ENCODE measurements around the genes PHF24, FANCG and NPR2.

DNA sequence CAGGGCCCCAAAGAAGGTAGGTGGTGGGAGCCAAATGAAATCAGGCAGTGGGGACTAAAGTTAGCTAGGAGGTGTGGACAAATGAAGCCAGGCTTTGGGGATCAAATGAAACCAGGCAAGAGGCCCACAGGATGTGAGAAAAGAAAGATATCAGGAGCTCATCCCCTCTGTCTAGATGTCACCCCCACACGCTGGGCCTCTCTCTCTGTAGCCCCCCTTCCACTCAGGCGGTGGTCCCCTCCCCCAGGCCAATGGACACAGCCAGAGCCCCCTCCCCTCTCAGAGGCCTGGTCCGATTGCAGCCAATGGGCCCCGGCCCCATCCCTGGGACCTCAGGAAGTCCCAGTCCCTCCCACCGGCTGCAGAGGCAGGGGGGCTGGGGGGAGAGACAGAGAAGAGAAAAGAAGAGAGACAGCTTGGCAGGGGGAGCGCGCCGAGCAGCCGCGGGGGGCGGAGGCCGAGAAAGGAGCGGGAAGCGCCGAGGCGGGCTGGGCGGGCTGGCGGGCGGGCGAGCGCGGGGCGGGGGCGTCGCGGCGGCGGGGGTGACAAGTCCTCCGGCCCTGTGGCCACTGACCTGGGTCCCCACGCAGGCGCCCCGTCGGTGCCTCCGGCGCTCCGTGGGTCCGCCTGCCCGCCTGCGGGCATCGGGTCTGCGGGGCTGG is 12.0 kb downstream of the CNTFR start:
- RAMPAGE, long total RNA, result no peak
- RRBS, result 5% methylated on average over 13 of the region's 41 CpGs

DNA sequence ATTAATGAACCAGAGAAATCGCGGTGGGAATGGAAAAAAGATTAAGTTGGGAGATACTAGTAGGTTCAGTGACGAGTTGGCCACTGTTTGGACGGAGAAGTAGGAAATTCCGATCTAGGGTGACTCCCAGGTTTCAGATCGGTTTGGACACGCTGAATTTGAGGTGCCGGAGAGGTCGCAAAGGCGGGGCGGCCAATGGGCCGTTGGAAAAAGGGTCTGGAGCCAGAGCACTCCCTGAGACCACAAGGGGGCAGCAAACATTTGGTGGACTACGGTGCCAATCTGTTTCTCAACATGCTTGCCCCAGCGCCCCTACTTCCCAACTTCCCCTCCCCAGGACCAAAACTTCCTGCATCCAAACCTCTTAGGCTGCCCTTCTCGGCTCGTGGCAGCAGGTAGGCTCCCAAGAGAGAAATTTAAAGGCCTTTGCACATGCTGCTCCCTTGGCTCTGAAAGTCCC is 872 bp upstream of the RPP25L start:
- RAMPAGE, long total RNA, result no peak
- RRBS, result no CpG with 5 or more reads among the region's 16 CpGs

DNA sequence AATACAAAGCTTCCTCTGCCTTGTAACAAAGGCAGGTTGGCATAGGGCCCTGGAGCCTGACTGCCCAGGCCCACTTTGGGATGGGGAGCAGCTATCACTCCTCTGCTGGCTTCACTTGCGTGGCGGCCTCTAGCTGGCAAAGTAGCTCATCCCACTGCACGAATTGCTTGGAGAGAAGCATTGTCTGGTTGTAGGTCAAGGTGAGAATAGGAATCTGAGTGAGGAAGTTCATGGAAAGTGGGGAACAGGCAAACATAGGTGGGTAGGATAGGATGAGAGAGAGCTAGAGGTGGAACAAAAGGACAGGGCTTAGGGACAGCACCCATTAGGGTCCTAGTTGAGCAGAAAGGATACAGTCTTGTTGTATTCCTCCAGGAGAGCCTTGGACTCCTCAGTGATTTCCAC is 1.8 kb upstream of the RPP25L start:
- RAMPAGE, long total RNA, result no peak
- RRBS, result no CpG with 5 or more reads among the region's 3 CpGs

GRCh38 chr9:34644691-34645205 is 1.7 kb upstream of the GALT start:
- RAMPAGE, long total RNA, result no peak
- RRBS, result no CpG with 5 or more reads among the region's 1 CpG

DNA sequence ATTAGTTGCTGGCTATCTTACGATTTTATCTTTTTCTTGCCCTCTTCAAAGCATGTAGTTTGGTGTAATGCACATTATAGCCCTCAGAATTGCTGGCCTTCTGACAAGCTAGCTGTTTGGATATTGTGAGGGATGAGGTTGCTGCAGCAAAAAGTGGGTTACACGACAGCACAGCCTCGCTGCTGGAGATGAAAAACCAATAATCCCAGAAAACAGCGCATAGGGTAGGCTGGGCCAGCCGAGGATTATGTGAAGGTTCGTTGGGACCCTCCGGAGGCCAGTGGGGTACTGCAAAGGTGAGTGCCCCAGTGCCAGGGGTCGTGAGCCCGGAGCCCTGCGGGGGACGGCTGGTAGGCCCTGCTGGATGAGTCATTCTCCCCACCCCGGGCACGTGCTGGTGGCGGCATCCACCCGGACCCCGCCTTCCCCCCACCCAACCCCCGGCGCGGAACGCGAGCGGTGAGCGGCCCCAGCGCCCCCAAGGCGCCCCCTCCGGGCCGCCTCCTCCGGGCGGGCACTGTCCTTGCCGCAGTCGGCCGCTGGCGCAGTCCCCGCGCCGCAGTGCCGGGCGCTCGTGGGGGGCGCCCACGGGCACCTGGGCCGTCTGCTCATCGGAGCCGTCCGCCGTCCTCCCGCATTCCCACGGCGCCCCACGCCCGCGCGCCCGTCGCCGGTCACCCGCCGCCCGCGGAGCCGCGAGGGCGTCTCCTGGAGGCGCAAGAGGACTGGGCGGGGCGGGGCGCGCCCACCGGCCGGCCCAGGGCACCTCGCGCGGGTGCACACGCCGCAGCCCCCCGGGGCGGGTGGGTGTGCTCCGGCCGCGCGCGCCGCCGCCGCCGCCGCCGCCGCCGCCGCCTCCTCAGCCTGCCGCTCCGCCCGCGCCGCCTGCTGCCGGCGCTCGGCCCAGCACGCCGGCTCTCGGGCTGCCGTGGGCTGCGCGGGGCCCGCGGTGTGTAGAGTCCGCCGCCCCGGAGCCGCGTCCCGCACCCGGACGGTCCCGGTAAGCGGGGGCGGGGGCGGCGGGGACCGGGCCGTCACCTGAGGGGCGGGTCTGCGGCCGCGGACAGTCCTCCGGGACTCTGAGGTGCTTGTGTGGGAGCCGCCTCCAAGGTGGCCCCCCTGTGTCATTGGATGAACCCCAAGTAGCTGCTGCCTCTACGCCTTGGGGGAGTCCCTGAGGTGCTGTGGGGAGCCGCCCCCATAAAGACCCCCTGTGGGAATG is at the start of gene PHF24:
Gene PHF24 (plus strand): TSS at position 884 of the 1,222 bp plus-strand sequence.
- RAMPAGE, long total RNA, result no peak
- RRBS, result 2% methylated on average over 73 of the region's 130 CpGs

- RAMPAGE, long total RNA, result no peak
- RRBS, result no CpG with 5 or more reads among the region's 19 CpGs
Observed at GRCh38 chr9:34991015-34992231, 1.9 kb downstream of the DNAJB5 start.

GRCh38 chr9:34996669-34997336 is 7.3 kb downstream of the DNAJB5 start:
- RAMPAGE, long total RNA, result no peak
- RRBS, result no CpG with 5 or more reads among the region's 18 CpGs

GRCh38 chr9:35044496-35044821 is 2.4 kb downstream of the C9orf131 start:
- RAMPAGE, long total RNA, result no peak
- RRBS, result no CpG with 5 or more reads among the region's 3 CpGs

GRCh38 chr9:35079403-35080308 is at the start of gene FANCG:
Gene FANCG (minus strand): TSS chr9:35079942.
- RAMPAGE, long total RNA, result no peak
- RRBS, result under 1% methylated on average over 9 of the region's 68 CpGs

DNA sequence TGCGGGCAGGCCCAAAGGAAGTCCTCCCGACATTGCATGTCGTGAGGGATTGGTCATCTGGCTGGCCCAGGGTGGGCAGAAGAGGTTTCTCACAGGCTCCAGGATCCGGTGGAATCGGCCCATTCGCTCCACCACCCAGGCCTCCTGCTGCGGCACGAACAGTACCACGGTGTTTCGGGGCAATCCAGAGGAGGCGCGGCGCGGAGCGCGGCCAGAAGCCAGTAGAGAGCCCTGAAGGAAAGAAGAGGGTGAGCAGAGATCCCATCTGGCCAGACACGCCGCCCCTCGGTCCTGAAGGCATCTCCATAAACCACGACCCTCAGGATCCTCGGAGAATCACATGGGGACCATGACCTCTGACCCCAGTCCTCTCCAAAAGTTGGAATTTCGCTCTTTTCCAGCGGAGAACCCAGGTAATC is 329 bp downstream of the STOML2 start:
- RAMPAGE, long total RNA, result no peak
- RRBS, result no CpG with 5 or more reads among the region's 23 CpGs

DNA sequence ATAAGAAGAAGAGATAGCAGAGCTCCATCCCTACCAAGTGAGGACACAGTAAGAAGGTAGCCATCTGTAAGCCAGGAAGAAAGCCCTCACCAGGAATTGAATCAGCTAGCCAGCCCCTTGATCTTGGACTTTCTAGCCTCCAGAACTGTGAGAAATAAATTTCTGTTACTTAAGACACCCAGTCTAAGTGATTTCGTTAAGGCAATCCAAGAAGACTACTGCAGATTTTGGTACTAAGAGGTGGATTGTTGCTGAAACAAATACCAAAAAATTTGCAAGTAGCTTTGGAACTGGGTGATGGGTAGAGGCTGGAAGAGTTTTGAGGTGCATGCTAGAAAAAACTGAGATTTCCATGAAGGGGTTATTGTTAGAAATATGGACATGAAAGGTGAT is 102.0 kb downstream of the UNC13B start:
- RAMPAGE, long total RNA, result no peak
- RRBS, result no CpG with 5 or more reads among the region's 1 CpG

DNA sequence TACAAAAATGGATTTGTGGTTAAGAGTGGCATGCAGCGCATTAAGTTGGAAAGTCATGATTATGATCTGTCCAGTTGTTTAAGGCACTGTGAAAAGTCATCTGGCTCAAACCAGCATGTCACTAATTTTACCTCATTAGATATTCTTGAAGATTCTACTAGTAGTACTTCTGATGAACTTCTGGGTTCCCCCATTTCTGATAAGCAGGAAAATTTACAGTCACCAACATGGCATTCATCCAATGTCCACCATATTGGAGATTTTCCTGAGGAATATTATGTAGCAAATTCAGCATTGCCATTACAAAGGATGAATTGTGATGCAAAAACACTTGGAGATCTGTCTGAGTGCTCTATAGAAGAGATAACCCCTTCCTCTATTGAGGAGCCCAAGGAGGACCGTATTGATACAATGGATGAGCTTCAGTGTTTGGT is 138.6 kb downstream of the UNC13B start:
- RAMPAGE, long total RNA, result no peak
- RRBS, result no CpG with 5 or more reads among the region's 2 CpGs

DNA sequence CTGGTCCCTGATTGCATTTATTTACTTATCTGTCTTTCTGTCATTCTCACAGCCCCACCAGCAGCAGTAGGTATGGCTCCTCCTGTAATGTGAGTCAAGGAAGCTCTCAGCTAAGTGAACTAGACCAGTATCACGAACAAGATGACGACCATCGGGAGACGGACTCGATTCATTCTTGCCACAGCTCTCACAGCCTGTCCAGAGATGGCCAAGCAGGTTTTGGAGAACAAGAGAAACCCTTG is 148.5 kb downstream of the UNC13B start:
- RAMPAGE, long total RNA, result no peak
- RRBS, result no CpG with 5 or more reads among the region's 5 CpGs

- RAMPAGE, long total RNA, result no peak
- RRBS, result 1% methylated on average over 20 of the region's 42 CpGs
Observed at GRCh38 chr9:35605676-35606470, 811 bp downstream of the TESK1 start.

DNA sequence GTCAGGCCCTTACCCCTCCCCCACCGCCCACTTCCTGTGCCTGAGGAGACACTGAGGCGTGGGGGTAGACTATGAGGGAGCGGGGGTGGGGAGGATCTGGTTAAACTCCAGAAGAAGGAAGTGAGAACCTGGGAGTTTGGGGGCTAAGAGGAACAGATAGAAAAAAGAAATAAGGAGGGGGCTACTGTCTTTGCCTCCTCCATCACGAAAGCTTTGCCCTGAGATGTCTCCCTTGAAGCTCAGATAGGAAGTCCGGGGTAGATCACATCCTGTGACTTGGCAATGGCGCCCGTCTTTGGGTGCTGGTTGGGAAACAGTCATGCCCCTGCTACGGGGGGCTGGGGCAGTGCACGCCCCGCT is 1.3 kb downstream of the SIT1 start:
- RAMPAGE, long total RNA, result no peak
- RRBS, result no CpG with 5 or more reads among the region's 10 CpGs

DNA sequence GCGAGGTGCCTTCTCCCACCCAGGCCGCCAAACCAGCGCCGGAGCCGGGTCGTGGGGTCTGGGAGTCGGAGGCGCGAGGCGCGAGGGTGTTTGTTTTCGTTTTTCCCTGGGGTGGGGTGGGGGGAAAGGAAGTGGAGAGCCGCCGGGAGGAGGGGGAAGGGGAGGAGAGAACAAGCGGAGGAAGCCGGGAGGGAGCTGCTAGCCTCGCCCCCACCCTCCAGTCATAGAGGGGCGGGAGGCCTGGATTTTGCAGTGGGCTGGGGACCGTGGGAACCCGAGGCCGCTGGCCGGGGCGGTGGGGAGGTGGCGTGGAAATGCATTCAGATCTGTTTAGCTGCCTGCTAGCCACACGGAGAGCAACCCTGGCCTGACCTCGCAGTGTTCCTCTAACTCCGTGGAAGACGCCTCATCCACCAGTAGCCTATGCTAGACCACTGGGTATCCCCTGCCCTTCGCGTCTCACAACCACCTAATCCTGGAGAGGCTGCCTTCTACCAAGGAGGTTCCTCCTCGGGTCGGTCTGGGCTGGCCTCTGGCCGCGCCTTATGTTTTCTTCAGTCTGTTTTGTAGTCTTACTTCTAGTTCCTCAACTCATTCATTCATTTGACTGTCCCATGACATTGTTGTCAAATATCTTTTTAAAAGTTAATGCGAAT is 1.4 kb upstream of the TPM2 start:
- RAMPAGE, long total RNA, result no peak
- RRBS, result 3% methylated on average over 18 of the region's 35 CpGs

DNA sequence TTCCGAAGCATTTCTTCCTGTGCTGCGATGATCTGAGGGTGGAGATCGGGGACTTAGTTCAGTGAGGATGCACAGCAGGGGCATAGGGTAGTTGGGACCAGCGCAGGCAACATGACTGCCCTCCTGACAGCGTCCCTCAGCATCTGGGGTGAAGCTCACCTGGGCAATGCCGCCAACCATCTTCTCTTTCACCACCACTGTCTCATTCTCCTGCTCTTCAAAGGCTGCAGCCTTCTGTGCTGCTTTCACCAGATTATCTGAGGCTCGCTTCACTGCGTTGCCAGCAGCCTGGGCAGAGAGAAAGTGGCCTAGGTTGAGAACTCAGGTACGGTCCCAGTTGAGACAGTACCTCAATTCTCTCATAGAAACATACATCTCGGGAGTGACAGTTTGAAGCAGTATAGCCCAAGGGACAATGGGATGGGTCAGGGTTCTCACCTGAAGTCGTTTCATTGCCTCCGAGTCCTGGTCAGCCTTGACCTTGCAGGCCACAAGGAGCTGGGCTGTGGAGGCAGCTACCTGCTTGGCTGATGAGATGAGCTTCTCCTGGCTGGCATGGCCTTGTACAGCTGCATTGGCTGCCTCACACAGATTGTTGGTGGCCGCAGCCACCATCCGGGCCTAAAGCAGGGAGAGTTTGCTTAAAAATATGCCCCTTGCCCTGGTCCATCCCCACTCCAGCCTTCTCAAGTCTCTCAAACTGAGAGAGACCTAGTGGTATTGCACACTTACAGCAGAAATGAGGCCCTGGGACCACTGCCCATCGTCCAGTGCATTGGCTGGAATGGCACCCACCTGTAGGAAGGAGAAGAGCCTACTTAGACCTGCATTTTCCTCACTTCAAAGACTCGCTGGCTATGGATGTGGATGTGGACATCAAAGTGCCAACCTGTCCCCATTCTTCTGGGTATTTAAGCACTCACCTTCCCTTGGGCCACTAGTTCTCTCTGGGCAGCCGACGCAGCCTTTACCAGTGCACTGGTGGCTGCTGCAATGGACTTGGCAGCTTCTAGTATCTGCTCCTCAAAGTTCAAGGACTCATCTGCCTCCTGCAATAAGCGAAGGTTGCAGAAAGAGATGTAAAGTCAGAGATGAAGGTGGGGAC is 8.5 kb upstream of the TPM2 start:
- RAMPAGE, long total RNA, result no peak
- RRBS, result no CpG with 5 or more reads among the region's 19 CpGs

GRCh38 chr9:35712661-35713408 is 19.2 kb downstream of the TLN1 start:
- RAMPAGE, long total RNA, result no peak
- RRBS, result no CpG with 5 or more reads among the region's 12 CpGs

DNA sequence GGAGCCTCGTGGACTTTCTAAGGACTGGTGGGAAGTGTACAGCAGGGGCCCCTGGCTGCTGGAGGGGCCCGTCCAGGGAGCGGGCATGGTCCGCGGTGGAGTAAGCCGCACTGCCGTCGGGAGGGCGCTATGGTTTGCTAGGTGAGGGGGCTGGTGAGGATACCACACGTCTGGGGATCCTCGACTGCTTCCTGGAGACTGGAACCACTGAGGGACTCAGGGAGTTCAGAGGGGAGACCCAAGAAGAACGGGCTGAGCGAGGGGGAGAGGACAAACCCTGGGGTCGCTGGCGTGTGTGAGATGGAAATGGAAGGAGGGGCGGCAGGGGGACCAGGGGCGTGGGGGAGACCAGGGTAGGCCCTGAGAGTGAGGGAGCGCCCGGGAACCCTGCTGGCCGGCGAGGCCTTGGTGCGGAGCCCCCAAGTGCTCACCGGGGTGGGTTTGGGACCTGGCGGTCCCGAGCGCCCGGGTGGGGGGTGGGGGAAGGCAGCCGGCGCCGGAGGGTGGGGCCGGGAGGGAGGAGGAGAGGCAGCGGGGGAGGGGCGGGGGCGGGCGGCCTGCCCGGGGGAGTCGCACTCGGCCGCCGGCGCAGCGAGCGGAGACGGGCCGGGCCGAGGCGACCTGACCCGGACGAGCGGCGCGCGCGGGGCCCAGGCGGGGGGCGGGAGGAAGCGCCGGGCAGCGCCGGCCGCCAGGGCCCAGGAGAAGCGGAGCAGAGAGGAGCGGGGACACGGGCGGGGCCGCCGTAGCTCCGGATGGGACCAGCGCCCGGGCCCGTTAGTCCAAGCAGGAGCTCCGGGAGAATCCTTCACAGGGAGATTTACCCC is at the start of gene NPR2:
Gene NPR2 (plus strand): TSS at position 566 of the 827 bp plus-strand sequence.
- RAMPAGE, long total RNA, result no peak
- RRBS, result 5% methylated on average over 29 of the region's 72 CpGs

GRCh38 chr9:35909828-35910654 is 751 bp downstream of the SPAAR start:
- RAMPAGE, long total RNA, result no peak
- RRBS, result 96% methylated on average over 4 of the region's 31 CpGs